GM12891 (cell line): ENCODE measurements around a stretch of chr3.

DNA sequence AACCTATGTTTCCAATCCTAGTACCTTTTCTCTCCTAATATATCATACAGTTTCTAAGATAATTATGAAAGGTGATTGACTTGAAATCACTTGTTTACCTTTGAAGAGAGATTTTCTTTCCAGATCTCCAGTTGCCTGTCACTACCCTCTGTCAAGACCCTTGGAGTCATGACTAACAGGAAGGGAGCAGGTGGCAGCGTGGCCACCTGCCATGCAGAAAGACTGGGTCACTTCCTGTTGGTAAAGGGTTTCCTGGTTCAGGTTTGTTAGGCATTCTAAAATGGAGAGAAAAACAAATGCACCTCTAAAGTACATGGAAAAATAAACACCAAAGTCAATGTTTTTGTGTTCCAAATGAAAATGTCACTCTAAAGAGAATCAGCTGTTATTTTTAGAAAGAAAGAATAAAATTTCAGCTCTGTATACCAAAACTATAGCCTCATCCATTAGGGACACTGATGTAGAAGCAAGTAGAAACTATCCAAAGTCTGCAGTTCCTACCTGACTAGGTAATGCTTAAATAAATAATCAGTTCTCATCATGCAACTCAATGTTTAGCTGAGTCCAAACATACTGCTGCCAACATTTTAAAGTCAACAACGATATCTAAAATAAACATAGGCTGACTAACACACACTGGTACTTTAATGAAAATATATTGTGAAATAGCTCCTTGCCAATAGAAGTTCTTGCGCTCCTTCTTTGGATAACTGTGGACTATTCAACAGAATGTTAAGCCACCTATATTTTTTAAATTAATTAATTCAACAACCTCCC is 23.9 kb upstream of the TM4SF1 start:
- RRBS: no CpG with 5 or more reads among the region's 3 CpGs

GRCh38 chr3:149518673-149519497 is 44.4 kb downstream of the TM4SF4 start:
- RRBS: no CpG with 5 or more reads among the region's 5 CpGs

DNA sequence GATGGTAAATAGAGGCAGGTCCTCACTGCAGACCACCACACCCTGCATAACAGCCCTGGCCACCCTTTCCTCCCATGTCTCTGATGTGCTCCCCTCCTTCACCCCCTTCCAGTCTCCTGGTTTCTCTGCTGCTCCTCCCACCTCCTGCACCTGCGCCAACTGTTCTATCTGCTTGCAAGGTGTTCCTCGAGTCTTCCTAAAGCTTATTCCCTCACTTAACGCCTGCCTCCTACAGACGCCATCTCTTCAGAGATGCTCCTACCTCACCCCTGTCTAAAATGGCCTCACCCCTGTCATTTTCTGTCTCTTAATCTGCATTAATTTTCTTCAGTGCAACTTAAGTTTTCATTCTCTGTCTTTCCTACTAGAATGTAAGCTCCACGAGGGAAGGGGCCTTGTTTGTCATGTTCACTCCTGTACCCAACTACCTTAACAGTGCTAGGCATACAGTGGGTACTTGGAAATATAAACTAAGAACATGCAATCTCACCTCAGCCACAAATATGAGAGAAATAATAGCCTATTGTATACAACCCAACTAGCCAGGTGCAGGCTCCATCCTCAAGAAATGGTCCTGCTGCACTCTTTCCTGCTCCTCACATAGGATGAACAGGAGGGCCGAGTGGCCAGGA is 57.0 kb downstream of the TM4SF4 start:
- RRBS: no CpG with 5 or more reads among the region's 6 CpGs

DNA sequence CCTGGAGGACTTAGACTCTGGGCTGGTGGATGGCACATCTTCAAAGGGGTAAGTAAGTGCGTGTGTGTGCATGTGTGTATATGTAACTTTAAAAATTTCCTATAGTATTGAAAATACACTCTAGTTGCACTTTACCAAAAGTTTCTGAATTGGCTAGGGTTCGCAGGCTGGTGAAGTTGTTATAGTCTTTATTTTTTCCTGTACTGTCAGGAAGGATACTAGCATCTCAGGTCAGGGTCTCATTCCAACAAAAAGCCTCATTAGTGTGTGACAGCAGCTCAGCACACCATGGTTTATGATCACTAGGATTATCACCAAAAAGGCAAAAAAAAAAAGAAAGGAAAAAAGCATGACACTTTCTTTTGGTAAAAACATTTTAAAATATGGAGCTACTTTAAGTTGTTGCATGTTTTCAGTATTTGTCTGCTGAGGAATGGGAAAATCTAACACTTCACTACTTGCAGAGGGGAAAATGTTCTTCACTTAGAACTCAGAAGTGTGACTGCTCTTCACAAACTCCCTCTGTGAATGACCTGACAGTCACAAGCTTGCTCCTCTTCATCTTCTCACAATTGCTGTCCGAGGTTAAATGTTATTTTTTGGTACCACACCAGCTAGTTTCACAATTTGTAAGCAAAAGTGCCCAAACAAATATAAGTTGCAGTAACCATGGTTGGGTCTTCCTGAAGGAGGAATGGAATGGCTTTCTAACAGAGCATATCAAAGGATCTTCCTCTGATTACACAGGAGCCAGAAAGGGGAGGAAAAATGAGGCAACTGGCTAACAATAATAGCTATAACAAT is 90.8 kb downstream of the WWTR1 start:
- RRBS: no CpG with 5 or more reads among the region's 3 CpGs

DNA sequence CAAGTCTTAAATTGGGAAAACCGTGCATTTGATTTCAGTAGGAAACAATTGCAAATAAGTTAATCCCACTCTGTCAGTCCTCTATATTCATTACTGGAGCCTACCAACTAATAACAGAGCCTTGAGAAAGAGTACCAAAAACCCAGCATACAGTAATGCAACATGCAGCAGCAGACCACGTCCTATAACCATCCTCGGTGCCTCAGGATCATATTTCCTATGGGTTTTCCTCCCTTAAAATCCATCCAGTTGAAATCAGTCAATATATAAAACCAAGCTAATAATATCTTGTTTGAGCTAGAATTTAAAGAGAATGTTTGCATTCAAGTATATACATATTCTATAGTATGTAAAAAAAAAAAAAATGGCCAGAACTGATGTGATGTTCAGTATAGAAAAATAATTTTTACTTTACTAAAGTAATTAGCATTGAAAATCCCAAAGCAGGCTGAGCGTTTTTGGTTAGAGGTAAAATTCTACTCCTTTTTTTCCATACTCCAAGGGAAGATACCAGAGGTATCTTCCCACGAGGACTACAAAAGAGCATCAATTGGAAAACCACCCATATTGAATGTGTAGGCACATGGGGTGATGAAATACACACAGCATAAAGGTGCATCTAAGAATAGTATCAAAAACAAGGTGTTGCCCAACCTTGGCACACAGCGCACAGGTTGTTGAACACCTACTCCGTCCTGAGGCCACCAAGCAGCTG is 31.5 kb downstream of the WWTR1 start:
- RRBS: no CpG with 5 or more reads among the region's 7 CpGs

- RRBS: no CpG with 5 or more reads among the region's 13 CpGs
Observed at GRCh38 chr3:149658737-149659177, 932 bp upstream of the WWTR1 start.

DNA sequence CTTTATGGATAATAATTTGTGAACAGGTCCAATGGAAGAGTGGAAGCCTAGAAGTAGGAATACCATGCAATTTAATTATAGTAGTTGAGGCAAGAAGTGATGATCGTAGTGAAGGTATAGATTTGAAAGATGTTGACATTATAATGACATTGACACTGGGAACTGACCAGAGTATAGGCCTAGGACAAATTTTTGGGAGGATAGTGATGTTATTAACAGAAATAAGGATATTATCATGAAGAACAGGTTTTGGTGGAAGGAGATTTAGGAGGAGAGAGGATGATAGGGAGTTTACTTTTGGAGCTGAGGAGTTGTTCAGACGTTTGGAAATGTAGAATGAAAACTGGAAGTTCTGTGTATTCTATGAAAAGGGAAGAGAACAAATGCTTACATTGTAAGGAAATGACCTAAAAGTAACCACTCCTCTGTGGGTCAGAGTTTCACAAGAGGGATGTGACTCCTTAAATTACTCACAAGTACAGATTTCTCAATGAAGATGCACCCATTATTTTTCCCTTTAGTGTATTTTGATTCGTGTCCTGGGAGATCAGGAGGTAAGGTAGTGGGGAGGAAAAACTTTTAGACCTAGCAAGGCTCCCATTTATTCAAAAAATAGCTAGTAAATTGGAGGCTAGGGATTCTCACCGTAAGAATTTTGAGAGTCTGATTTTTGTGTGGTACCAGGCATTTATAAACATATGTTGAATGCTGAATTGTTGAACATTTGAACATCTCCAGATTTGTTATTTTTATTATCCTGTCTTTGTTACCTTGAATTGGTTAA is 3.9 kb downstream of the RNF13 start:
- RRBS: no CpG with 5 or more reads among the region's 4 CpGs

- RRBS: no CpG with 5 or more reads among the region's 11 CpGs
Observed at GRCh38 chr3:150225859-150226543, 182.1 kb upstream of the TSC22D2 start.

- RRBS: no CpG with 5 or more reads among the region's 8 CpGs
Observed at GRCh38 chr3:150308618-150309155, 99.4 kb upstream of the TSC22D2 start.

DNA sequence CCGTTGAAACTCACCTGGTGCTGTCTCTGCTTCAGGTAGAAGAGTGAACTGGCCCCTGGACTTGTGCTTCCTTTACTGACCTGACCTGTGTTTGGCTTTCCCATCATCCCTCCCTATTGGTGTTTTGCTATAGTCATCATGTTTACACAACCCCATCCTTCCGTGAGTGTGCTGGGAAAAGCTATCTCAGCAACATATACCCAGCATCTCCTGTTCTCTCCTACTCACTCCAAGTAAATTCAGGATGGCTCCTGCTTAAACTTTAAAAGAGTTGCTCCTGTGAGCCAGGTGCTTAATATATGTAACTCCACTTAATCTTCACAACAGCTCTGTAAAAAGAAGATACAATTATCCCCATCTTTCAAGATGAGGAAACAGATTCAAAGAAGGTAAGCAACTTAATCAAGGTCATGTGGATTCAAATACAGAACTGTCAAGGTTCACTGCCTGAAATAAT is 77.1 kb upstream of the TSC22D2 start:
- RRBS: no CpG with 5 or more reads among the region's 2 CpGs

DNA sequence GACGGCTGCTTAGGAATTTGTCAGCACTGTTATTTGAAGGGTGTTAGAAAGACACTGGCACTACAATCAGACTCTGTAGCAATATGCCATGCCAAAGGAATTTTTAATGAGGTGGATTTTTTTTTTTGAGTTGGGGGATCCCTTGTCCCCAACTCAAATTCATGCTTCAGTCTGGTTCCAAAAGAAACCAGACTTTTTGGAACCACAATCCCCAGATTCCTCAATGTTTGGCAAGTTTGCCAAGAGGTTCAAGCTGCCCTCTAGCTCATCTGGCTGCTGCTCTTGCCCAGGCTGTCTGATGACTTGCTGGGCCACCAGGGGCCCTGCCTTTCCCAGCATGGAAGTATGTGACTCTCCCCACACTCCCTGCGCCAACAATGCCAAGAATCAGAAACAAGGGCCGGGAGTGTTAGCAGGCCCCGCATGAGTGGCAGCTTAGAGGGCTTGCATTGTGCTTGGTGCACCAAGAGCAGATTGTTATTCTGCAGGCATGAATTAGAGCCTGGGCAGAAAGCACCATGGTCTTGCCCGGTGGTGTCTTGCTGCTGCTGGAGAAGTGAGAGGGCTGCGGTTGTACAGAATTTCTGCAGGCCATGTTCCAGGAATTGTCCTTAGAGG is 58.5 kb upstream of the TSC22D2 start:
- RRBS: no CpG with 5 or more reads among the region's 6 CpGs

- RRBS: no CpG with 5 or more reads among the region's 3 CpGs
Observed at GRCh38 chr3:150552148-150552596, 5.6 kb downstream of the EIF2A start.

DNA sequence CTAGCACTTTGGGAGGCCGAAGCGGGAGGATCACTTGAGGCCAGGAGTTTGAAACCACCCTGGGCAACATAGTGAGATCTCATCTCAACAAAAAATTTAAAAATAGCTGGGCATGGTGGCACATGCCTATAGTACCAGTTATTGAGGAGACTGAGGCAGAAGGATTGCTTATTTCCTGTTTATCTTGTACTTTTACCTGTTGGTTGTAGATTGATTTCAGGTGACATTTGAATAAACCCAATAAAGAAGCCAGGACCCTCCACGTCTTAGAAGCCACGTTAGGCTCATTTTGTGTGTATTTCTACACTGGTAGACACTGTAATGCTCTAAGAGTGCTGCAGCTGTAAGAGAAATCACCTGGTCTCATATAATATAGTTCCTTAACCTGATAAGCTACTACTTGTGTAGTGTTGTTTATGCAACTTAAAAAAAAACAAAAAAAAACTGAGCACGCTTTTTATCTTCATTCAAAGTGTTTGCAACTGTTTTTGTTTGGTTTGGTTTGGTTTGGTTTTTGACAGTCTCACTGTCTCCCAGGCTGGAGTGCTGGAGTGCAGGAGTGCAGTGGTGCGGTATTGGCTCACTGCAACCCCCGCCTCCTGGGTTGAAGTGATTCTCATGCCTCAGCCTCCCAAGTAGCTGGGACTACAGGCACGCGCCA is 14.4 kb downstream of the SELENOT start:
- RRBS: no CpG with 5 or more reads among the region's 9 CpGs

DNA sequence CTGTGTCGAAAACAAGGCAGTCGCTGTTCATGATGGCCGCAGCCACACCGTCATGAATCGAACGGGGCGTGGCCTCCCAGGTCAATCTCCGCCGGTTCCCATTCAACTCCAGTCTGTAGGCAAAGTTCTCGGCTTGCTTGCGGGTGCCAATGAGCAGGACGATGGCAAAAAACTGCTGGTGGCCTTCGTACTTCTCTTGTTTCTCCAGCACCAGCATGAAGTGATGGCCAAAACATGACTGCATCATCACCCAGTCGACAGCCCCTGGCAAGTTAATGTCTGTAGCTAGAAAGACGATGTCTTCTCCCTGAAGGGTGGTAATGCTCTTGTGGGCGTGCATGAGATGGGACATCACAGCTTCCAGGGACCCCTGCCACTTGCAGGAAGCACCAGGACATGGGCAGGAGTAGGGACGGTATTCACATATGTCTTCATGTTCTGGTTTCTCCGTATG is 20.7 kb downstream of the SIAH2 start:
- RRBS: no CpG with 5 or more reads among the region's 18 CpGs

DNA sequence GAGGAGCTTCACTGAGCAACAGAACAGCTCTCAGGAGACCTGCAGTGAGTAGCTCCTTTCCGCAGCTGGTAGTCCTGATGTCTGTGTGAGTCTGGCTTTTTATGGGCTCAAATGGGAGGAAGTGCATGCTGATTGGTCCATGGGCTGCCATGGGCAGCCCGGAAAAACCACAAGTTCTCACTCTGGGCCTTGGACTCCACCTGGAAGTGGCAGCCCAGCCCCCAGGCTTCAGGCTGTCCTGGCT is 11.4 kb upstream of the SIAH2 start:
- RRBS: no CpG with 5 or more reads among the region's 2 CpGs

GRCh38 chr3:150797922-150798965 is 35.3 kb upstream of the SIAH2 start:
- RRBS: no CpG with 5 or more reads among the region's 6 CpGs

DNA sequence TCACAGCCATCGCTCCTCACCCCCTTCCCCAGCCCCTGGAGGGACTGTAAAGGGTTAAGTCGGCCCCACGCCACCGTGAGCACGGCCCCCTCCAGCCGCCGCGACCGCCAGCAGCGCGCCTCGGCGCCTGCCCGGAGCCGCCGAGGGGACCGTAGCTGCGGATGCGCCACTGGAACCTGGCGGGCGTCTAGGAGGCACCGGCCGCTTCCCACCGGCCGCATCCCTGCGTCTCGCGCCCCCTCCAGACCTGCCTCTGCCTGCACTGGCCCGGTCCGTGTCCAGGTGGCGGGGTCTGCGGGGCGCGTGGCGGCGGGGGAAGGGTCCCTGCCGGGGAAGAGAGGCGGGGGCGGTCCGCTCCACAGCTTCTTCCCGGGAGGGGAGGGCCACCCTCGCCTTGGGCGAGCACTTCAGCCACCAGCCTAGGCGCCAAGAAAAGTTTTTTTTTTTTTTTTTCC is 608 bp downstream of the MED12L start:
- RRBS: 2% methylated on average over 23 of the region's 44 CpGs

DNA sequence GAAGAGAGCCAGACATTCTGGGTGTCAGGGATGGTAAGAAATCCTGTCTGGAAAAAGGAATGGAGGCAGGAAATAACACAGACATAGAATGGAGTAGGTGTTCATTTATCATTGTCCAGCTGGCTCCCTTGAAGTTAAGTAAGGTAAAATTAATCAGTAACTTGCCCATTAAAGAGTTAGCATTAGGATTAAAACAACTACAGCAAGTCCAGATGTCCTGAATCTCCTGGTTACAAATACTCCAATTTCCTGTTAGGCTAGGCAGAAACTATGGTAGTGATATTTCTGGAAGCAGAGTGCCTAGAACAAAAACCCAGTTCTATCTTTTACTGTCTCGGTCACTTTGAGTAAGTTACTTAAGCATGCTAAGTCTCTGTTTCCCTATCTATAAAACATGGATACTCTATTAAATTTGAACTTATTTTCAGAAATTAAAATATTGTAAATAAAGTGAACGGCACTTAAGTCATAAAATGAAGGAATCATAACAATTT is 13.4 kb upstream of the SUCNR1 start:
- RRBS: no CpG with 5 or more reads among the region's 2 CpGs

DNA sequence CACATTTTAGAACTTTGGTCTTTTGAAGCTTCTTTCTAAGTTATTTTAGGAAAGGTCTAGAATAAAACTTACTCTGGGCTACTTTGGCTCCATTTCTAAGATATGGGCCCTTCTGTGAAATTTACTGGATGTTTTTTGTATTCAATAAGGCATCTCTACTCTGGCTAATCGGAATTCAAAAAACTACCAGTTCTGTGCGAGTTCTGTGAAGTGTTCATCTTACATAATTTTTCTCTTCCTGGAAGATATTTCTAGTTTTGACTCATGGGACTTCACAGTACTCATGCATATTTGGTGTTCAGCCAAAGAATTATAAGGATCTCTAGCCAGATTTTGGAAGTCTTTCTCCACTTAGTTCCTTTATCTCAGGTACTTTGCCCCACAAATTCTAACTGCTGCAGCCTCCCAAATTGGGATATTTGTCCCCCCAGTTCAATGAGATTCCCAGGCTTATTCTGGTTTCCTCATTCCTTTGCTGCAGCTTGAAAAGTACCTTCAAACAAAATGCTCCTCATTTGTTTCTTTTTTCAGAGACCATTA is 46.4 kb upstream of the MBNL1 start:
- RRBS: no CpG with 5 or more reads among the region's 2 CpGs

DNA sequence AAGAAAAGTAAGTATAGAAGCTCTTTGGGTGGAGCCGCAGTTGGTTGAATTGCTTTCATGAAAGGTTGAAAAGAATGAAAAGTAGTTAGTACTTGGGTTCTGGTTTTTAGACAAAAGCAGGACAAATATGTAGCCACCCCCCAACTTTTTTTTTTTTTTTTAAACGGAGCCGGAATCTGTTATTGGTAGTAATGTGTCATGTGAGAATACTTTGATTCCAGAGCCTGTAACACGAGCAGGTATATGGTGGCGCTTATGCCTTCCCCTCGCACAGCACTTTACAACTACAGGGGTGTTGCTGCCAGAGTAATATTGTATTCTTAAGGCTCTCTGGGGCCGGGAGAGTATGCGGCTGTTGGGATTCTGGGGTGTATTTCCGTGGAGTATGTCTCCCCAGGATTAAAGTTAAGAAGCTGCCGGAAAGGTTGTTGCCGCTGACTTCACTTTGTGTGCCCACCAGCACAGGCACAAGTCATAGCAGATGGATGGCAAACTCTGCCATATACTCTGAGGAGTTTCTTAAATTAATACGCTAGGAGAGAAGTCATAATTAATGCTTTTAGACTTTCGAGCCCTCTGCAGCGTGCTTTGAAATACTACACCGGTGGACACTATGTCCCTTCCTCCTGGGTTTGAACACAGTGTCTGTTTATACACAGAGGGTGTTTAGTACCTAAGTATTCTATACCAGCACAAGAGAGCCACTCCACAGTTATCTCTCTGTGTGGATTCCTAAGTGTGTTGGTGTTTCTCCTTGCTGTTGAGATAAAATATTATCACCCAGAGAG is 1.2 kb downstream of the MBNL1 start:
- RRBS: 0% methylated on average over 1 of the region's 15 CpGs